ENCODE results near the genes LRIF1 and ST7L.

DNA sequence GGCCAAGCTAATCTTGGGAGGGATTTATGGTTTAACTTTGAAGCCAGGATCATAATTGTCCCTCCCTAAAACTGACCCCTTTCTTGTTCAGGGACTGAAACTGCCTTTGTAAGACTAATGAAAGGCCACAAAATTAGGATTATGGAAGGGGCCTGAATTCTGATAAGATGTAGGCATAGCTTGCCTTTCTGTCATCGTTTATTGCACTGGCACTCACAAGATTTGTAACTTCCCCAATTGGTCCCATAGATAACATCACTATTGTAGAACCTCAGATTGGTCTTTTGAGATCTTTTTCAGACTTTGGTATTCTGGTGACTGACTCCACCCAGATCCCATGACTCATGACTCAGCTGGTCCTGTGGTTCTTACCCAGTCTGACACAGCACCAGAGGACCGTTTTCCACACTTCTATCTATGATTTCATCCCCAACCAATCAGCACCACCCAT, 13.6 kb upstream of the LAMTOR5 start:
- PRO-cap: no peak
- RAMPAGE, long total RNA, 4 experiments: no peak in any of the 4 experiments

DNA sequence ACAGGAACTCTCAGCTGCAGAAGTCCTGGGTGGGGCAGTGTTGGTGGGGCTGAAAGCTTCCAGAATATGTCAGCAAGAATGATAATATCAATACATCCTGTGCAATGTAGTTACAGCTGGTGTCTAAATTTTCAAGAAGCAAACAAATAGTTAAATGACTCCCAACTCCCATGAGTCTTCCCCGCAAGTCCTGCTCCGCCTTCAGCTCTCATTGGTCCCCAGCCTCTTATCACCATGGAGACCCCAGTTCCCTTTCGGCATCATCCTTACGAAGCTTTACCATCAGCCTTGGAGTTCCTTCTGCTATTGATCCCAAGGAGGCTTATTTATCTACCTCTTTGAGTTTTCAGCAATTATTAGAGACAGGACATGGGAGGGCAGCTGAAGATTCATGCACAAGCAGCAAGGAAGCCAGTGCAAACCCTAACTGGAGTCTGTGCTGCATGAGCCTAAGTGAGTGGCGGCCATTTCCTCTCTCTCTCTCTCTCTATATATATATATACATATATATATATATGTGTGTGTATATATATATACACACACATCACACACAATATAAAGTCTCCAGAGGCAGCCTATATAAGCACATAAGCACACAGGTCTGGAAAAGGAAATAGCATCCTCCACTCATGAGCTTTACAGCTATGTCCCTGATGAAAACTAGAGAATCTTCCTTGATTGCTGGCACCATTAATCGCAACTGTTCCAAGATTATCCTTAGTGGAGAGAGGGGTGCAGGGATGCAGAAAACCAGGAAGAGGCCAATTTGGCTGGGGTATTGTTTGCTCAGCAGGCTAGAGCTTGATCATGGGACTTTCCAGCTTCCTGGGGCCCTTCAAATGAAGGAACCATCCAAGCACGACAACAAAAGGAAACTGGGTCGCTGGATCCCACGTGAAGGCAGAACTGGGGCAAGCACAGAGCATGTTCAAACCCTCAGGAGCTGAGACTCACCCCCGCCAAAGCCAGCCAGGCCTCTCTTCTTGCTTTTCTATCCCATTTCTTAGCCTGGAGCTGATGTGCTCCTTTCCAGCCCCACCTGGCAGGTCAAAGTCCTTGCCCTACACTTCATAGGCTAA, 12.0 kb downstream of the KCNA2 start:
- PRO-cap: no peak
- RAMPAGE, long total RNA, 4 experiments: no peak in any of the 4 experiments

DNA sequence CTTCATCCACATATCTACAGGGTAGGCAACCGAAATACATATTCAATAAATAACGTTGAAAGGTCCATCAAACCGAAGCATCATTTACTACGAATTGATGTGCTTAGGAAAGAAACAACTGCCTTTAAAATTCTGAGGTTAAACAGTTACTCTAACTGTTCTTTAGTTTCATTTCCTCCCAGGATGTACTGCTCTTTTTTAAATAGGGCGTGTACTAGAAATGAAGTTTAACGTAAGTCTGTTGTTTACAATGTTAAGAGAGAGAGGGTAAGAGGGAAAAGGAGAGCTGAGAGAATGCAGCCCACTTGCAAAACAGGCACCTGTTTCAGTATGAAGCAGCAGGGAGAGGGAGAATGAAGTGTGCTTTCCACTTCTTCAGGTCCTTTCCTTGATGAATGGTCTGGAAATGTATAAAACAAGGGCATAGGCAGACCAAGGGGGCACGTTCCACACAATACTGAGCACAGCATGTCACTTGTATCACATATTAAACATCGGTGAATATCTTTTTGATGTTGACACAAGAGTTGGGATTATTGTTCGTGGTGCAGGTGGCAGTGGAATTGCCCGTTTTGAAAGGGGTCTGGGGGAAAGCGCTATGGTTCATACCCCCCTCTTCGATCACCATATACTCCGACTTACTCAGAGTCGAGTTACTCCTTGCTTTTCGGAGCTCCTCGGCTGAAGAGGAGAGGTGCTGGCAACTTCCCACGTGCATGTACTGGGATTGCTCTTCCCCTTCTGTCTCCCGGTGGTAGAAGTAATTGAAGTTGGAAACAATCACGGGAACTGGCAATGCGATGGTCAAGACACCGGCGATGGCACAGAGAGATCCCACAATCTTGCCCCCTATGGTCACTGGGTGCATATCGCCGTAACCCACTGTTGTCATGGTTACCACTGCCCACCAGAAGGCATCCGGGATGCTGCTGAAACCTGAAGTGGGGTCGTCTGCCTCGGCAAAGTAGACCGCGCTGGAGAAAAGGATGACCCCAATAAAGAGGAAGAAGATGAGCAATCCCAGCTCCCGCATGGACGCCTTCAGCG, 1.8 kb downstream of the KCNA3 start:
- PRO-cap: bidirectional peak, plus-strand start at position 257 of the sequence, minus-strand start at position 174 of the sequence
- RAMPAGE, long total RNA, 4 experiments: no peak in any of the 4 experiments

GRCh38 chr1:110879896-110880445, 7.0 kb downstream of the CD53 start:
- PRO-cap: bidirectional peak, plus-strand start at chr1:110880204, minus-strand start at chr1:110880053
- RAMPAGE, long total RNA, 4 experiments: no peak in any of the 4 experiments

DNA sequence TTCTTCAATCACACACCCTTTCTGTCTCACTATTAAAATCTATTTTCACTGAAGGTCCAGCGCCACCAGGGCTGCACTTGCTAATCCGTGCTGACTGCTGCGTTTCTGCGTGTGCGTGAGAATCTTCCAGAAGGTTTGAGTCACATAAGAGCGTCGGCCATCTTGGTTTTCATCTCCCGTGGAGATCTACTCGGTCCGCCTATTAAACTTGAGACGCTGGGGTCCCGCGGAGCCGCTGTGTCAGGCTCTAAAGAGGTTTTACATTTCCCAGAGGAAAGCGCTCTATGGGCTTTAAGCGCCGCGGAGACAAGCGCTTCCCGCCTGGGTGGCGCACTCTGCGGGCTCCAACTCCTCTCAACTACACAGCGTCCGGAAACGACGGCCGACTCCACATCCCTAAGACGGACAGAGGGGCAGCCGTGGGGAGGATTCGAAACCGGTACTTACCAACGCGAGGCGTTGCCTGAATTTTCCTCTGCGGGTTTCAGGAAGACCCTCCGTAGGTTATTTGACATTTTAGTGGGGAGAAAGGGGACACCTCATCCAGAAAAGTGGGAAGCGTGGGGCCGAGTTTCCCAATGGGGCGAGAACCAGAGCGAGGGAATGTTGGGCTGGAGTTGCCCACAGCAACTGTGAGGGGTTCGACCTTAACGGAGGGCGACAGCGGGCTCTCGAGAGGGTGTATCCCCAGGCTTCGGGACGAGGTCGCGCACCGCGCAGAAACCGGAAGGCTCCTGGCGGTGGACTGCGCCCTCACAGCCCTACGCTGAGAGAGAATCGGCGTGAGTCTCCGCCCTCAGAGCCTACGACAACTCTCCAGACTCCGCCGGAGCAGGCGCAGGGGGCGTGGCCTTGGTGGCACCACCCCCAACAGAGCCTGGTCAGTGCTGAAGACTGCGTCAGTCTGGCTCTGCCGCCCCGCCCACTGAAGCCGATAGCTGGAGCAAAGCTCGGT, at the start of gene LRIF1:
Gene LRIF1 (minus strand): TSS at position 749 of the 955 bp plus-strand sequence.
- PRO-cap: bidirectional peak, plus-strand start at position 374 of the sequence, minus-strand start at position 362 of the sequence; bidirectional peak, plus-strand start outside the sequence, minus-strand start at position 749 of the sequence
- RAMPAGE, long total RNA, 4 experiments: start-site peak on the minus strand in 3 of 4 experiments, centred at positions 741 to 755 of the sequence, 36 to 93 reads per replicate

- PRO-cap: no peak
- RAMPAGE, long total RNA, 4 experiments: no peak in any of the 4 experiments
These were observed 4.2 kb downstream of the DENND2D start for GRCh38 chr1:111196012-111196849.

GRCh38 chr1:111510118-111510524, 6.7 kb upstream of the ADORA3 start:
- PRO-cap: no peak
- RAMPAGE, long total RNA, 4 experiments: no peak in any of the 4 experiments

DNA sequence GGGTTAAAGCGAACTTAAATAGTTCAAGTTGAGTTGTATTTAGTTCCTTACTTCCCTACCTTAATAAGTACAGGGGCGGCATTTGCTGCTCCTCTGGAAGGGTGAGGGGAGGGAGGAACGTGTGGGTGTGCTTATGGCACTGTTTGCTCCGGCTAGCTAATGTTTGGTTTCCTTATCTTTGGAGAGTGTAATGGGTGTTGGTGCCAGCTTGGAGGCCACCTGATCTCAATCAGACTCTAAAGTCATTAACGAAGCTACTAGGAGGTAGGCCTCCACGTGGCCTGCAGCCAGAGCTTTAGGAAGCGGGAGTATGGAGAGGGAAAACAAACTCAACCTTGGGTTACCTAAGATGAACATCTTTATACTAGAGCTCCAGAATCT, 43.1 kb upstream of the RAP1A start:
- PRO-cap: no peak
- RAMPAGE, long total RNA, 4 experiments: no peak in any of the 4 experiments

GRCh38 chr1:111879040-111879864, 110.2 kb downstream of the KCND3 start:
- PRO-cap: no peak
- RAMPAGE, long total RNA, 4 experiments: no peak in any of the 4 experiments

GRCh38 chr1:111948553-111948960, 40.9 kb downstream of the KCND3 start:
- PRO-cap: no peak
- RAMPAGE, long total RNA, 4 experiments: no peak in any of the 4 experiments

GRCh38 chr1:111987561-111987926, 1.9 kb downstream of the KCND3 start:
- PRO-cap: no peak
- RAMPAGE, long total RNA, 4 experiments: no peak in any of the 4 experiments

- PRO-cap: no peak
- RAMPAGE, long total RNA, 4 experiments: no peak in any of the 4 experiments
These were observed 74.4 kb upstream of the KCND3 start for GRCh38 chr1:112063874-112064190.

DNA sequence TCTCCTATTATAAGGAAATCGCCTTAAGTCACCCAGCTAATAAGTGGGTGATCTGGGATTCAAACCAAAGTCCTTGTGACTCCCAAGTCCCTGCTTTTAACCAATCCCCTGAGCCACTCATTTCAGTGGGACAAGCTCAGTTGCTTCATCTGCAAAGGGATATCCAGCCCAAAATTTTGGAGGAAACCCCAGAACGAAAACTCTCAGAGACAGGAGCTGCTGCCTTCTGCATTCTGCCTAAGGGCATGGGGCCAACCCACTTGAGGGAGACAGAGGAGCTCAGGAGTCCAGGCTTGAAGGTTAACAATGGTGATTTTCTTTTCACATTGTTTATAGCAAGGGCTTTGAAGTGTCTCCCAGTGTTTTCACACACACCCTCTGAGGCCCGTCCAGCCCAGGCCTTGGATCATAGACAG, 148.1 kb upstream of the CTTNBP2NL start:
- PRO-cap: no peak
- RAMPAGE, long total RNA, 4 experiments: no peak in any of the 4 experiments

DNA sequence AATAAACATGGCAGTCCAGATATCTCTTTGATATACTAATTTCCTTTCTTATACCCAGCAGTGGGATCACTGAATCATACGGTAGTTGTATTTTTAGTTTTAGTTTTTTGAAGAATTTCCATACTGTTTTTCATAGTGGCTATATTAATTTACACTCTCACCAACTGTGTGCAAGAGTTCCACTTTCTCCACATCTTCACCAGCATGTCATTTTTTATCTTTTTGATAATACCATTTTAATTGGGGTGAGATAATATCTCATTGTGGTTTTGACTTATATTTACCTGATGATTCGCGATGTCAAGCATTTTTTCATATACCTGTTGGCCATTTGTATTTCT, 20.0 kb upstream of the CTTNBP2NL start:
- PRO-cap: no peak
- RAMPAGE, long total RNA, 4 experiments: no peak in any of the 4 experiments

DNA sequence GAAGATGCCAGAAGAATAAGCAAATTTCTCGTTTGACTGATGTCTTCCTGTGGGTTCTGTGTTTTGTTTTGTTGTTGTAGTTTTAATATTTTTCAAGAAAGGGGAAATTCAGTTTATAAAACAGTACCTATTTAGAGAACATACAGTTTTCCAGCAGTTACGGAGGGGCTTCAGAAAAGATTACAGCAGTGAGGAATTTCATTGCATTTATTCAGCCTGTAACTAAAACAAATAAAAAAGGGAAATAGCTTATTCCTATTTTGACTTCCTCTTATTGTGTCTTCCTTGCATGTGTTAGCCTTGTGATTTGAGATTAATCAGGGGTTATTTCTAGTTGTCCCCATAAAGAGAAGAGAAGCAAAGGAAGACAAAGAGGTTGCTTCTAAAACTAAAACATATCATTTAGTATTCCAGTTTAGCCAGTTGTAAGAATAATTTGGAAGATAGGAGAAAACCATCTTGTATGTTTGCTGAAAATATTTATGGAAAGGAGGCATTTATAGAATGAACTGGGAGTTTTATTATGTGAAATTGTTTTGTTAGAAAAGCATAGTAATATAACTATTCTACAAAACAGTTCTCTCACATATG, 35.1 kb downstream of the CTTNBP2NL start:
- PRO-cap: bidirectional peak, plus-strand start at position 343 of the sequence, minus-strand start at position 60 of the sequence
- RAMPAGE, long total RNA, 4 experiments: no peak in any of the 4 experiments

DNA sequence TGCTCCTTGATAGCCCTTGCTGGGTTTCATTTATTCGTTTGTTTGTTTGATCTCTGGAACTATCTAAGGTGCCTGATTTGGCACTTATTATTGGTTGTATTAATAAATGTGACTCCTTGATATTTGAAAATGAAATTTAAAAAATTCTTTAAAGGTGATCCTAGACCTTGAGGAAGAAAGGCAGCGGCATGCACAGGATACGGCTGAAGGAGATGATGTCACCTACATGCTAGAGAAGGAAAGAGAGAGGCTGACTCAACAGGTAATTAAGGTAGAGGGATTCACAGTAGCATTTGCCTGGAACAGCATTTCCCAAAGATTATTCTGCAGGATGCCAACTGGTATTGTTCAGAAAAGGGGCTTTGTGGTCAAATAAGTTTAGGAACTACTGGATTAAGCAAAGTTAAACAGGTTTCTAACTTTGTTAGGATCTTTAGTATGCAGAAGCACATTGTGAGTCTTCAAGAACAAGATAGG, 54.4 kb upstream of the WNT2B start:
- PRO-cap: no peak
- RAMPAGE, long total RNA, 4 experiments: no peak in any of the 4 experiments

DNA sequence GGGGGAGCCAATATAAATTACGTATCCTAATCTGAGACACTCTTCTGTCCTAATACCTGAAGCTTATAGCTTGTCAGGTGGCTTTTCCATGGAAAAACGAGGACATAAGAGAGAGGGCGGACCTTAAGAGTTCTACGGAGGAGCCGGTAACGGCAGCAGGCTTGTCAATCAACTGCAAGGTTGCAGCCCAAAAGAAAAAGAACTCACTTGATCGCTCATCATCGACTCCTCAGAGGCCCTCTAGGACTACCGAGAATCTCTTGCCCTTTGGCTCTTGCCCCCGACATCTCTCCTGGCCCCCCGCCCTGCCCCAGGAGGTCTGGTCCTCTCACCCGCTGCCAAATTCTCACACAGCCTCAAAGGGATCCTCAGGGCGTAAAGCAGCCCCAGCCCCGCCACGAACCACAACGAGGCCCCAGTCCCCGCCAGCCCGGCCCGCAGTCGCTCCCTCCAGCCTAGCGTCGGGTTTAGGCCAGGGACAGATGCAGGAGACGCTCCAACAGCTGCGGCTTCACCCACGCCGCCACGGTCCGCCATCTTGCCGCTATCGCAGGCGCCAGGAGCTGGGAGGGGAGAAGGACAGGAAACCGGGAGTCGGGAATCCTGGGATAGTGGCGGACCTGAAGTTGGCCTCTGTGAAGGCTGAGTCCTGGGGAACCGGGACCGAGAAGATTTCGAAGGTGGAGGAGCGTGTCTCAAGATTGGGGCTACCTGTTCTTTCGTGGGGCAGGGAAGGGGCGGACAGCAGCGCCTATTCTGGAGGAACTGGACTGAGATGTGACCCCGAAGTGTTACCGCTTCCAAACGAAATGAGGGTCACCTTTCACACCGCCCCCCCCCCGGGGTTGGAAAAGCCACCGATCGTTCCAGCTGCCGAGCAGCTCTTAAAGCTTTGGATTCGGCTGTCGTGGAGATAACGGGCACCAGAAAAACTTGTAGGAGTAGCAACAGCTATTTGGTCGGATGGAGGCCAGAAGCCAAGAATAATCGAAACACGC, at the start of gene ST7L:
Gene ST7L (minus strand): TSS at position 565 of the 998 bp plus-strand sequence.
- PRO-cap: bidirectional peak, plus-strand start at position 130 of the sequence, minus-strand start at position 231 of the sequence; bidirectional peak, plus-strand start at position 405 of the sequence, minus-strand start at position 348 of the sequence; bidirectional peak, plus-strand start at position 645 of the sequence, minus-strand start at position 540 of the sequence; unidirectional peak, minus-strand start at position 779 of the sequence
- RAMPAGE, long total RNA, 4 experiments: start-site peak on the minus strand in 4 of 4 experiments, centred at positions 541 to 563 of the sequence, 35 to 150 reads per replicate

GRCh38 chr1:112650756-112651569, 23.5 kb upstream of the MOV10 start:
- PRO-cap: no peak
- RAMPAGE, long total RNA, 4 experiments: no peak in any of the 4 experiments

DNA sequence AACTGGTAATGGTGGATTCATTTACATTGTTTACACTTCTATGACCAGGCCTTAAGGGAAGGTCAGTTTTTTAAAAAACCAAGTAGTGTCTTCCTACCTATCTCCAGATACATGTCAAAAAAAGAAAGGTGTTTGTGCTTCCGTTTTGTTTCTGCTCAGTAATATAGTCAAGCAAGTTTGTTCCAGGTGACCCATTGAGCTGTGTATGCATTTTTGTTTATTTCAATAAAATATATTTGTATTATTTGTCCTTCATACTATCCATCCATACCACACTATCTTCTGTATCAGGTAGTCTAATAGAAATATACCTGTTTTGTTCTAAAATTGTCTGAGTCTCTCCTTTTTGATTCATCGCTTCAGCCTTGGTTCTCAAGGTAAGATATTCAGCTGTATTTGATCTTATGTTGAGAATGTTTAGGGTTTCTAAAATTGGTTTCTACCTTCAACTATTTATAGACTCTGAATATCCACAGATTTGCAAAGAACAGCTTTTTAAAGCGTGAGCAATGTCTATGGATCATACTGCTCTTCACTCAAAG, 3.1 kb upstream of the MOV10 start:
- PRO-cap: no peak
- RAMPAGE, long total RNA, 4 experiments: no peak in any of the 4 experiments

DNA sequence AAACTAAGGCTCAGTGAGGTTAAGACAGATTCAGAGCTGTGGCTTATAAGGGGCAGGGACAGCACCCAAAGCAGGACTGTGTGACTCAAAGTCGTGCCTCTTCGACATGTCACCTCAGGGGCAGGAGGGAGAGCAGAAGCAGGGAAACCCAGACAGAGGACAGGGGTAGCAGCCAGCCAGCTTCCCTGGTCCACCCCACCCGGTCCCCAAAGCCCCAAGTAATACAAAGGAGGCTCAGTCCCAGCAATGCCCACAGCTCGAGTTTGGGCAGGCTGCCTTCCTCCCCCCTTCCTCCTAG, 2.5 kb downstream of the RHOC start:
- PRO-cap: bidirectional peak, plus-strand start at position 112 of the sequence, minus-strand start at position 82 of the sequence
- RAMPAGE, long total RNA, 4 experiments: no peak in any of the 4 experiments

All from esophagus squamous epithelium (tissue), 4 donors.